A549 (cell line): ENCODE measurements around a stretch of chr10.

GRCh38 chr10:109982023-109982591 lies 25.7 kb upstream of the ADD3 start:
- PRO-cap, result no peak
CAGE:
- cytosol, long polyA plus RNA, result no peak
- long polyA plus RNA, result no peak
- nucleus, long polyA plus RNA, result no peak

DNA sequence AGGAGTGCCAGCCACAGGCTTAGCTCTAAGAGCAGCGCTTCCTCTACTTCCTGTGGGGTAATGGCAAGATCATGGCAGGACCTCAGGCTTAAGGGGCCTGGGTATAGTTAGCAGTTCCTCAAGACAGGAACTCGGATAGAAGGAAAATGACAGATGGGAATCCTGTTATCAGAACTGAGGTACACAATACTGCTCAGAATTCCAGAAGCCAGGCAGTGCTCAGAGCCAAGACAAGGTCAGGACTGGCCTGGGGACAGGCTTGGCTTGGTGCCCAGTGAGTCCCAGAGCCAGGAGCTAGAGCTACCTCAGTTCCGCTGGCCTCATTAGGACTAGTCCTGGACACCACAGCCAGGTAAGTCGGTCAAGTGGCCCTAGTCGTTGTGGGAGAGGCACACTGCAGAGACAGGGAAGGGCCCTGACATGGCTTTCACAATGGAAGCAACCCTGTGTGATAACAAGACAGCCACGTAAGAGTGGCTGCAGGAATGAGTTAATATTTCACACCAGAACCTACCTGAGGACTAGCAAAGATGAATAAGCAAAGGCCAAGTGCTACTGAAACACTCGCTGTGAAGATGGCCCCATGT lies 65.2 kb upstream of the MXI1 start:
- PRO-cap, result no peak
CAGE:
- cytosol, long polyA plus RNA, result no peak
- long polyA plus RNA, result no peak
- nucleus, long polyA plus RNA, result no peak

- PRO-cap, result no peak
CAGE:
- cytosol, long polyA plus RNA, result no peak
- long polyA plus RNA, result no peak
- nucleus, long polyA plus RNA, result no peak
Observed at GRCh38 chr10:110156851-110157372, 50.5 kb upstream of the MXI1 start.

- PRO-cap, result bidirectional peak, plus-strand start at chr10:110210929, minus-strand start at chr10:110210894
CAGE:
- cytosol, long polyA plus RNA, result no peak
- long polyA plus RNA, result no peak
- nucleus, long polyA plus RNA, result no peak
Observed at GRCh38 chr10:110210516-110211089, 3.2 kb downstream of the MXI1 start.

- PRO-cap, result no peak
CAGE:
- cytosol, long polyA plus RNA, result no peak
- long polyA plus RNA, result no peak
- nucleus, long polyA plus RNA, result no peak
Observed at GRCh38 chr10:110226785-110226919, 19.2 kb downstream of the MXI1 start.

- PRO-cap, result no peak
CAGE:
- cytosol, long polyA plus RNA, result no peak
- long polyA plus RNA, result no peak
- nucleus, long polyA plus RNA, result no peak
Observed at GRCh38 chr10:110227973-110228694, 20.7 kb downstream of the MXI1 start.

DNA sequence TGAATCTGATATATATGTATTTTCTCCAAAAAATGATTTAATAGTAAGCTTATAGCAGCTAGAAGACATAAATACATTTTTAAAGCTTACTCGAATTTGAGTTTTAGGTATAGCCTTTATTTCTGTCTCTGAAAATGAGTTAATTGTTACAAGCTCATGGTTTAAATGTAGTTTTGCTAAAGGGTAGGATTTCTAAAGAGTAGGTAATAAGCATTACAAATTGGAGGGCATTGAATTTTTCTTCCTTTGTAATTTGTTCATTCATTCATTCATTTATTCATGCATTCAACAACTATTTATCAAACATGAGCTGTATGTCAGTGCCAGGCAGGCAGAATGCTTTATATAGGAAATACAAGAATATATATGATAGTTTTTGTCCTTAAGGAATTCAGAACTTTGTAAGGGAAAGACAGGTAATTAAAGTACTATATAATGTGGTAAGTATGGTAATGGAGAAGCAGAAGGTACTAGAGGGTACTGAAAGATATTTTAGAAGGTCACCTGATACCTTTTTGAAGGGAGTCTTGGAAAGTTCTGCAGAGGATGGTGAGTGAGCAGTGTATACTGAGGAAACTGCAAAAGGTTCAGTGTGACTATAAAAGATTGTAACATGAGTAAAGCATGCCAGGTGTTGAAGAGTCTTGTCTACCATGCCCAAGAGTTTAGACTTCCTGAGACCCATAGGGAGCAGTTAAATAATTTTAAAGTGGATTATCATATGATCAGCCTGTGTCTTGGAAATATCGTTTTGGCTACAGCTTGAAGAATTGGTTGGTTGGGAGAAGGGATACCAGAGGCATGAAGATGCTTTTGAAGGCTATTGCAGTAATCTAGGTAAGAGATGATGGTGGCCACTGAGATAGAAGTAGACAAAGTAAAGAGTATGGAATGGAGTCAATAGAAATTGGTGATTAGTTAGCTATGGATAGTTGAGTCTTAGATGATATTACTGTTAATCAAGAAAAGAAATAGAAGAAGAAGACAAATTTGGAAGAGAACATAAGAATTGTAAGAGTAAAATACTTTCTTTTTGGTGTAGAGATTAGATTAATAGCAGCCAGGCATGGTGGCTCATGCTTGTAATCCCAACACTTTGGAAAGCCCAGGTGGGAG lies 37.9 kb downstream of the MXI1 start:
- PRO-cap, result no peak
CAGE:
- cytosol, long polyA plus RNA, result no peak
- long polyA plus RNA, result no peak
- nucleus, long polyA plus RNA, result no peak

GRCh38 chr10:110269345-110270135 lies 35.2 kb downstream of the SMNDC1 start:
- PRO-cap, result no peak
CAGE:
- cytosol, long polyA plus RNA, result no peak
- long polyA plus RNA, result no peak
- nucleus, long polyA plus RNA, result no peak

GRCh38 chr10:110392655-110393469 lies 88.1 kb upstream of the SMNDC1 start:
- PRO-cap, result no peak
CAGE:
- cytosol, long polyA plus RNA, result no peak
- long polyA plus RNA, result no peak
- nucleus, long polyA plus RNA, result no peak

- PRO-cap, result no peak
CAGE:
- cytosol, long polyA plus RNA, result no peak
- long polyA plus RNA, result no peak
- nucleus, long polyA plus RNA, result no peak
Observed at GRCh38 chr10:110410273-110410894, 87.3 kb upstream of the DUSP5 start.

GRCh38 chr10:110415327-110416274 lies 82.1 kb upstream of the DUSP5 start:
- PRO-cap, result no peak
CAGE:
- cytosol, long polyA plus RNA, result no peak
- long polyA plus RNA, result no peak
- nucleus, long polyA plus RNA, result no peak

- PRO-cap, result no peak
CAGE:
- cytosol, long polyA plus RNA, result no peak
- long polyA plus RNA, result no peak
- nucleus, long polyA plus RNA, result no peak
Observed at GRCh38 chr10:110417105-110417853, 80.4 kb upstream of the DUSP5 start.

DNA sequence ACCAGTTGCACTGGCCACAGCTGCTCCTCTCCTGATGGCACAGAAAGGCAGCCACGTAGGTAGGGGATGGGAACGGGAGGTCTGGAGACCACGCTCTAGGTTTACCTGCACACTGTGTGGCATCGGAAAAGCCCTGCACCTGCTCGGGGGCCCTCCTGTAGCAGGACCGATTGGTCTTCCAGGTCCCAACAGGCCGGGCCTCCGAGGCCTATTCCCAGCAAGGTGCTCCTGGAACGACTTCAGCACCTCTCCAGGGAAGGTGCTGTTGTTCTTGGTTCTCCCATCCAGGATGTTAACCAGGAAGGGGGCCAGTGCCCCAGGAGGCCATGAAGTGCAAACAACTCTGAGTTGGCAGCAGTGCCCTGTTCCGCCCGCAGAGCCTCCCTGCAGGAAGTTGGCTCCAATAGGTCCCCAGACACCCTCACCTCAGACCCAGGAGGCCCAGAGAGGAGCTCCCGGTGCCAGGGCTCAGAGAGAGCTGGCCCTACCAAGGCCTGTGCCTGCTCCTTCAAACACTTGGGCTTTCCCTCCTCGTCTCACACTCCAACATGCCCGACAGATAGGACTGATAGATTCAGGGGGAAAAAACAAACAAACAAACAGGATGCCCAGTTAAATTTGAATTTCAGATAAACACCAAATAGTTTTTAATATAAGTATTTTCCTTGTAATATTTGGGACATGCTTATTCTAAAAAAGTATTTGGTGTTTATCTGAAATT lies 63.9 kb upstream of the DUSP5 start:
- PRO-cap, result no peak
CAGE:
- cytosol, long polyA plus RNA, result no peak
- long polyA plus RNA, result no peak
- nucleus, long polyA plus RNA, result no peak

GRCh38 chr10:110495820-110496631 lies 1.7 kb upstream of the DUSP5 start:
- PRO-cap, result no peak
CAGE:
- cytosol, long polyA plus RNA, result no peak
- long polyA plus RNA, result no peak
- nucleus, long polyA plus RNA, result no peak

DNA sequence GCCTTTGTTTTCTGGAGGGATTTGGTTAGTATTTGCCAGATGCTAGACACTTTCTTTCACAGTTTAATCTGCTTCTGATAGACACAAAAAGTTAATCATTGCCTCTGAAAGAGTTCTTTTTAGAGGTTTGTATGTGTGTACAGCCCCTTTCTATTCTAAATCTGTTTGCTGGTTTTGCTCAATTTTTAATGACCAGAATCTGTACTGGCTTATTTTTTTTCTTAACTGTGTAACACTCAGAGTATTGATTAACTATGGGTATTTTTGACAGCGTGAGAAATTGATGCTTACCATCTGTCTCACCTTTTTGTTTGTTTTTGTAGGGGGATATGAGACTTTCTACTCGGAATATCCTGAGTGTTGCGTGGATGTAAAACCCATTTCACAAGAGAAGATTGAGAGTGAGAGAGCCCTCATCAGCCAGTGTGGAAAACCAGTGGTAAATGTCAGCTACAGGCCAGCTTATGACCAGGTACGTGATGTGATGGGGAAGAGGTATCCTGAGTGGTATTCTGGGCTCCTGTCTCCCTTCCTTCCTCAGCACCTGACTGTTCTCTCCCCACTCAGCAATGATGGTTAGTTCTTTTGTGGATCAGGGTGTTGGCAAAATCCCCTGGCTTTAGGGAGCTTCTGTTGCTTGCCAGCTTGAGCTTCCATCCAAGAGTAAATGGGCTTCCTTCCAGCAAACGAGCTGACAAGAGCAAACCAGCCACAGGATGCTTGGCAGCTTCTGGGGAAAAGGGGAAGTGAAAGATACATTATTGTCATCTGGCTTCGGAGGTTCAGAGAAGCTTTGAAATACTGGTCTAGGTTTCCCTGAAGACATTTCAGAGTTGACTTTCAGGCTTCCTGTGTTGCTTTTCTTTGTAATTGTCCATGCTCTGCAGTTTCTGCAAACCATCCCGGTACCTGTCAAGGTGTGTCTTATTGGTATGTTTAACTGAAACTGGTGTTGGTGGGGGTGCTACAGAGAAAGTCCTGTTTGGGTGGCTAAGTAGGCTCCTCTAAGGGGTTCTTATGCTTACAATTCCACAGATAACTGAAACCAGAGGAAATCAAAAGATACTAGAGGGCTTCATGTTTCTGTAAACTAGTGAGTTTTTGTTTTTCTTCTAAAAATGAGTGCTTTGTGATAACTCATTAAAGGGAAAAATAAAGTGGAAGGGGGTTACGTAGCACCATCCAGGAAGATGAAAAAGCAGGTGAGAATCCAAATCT lies 5.1 kb downstream of the DUSP5 start:
- PRO-cap, result no peak
CAGE:
- cytosol, long polyA plus RNA, result no peak
- long polyA plus RNA, result no peak
- nucleus, long polyA plus RNA, result no peak

DNA sequence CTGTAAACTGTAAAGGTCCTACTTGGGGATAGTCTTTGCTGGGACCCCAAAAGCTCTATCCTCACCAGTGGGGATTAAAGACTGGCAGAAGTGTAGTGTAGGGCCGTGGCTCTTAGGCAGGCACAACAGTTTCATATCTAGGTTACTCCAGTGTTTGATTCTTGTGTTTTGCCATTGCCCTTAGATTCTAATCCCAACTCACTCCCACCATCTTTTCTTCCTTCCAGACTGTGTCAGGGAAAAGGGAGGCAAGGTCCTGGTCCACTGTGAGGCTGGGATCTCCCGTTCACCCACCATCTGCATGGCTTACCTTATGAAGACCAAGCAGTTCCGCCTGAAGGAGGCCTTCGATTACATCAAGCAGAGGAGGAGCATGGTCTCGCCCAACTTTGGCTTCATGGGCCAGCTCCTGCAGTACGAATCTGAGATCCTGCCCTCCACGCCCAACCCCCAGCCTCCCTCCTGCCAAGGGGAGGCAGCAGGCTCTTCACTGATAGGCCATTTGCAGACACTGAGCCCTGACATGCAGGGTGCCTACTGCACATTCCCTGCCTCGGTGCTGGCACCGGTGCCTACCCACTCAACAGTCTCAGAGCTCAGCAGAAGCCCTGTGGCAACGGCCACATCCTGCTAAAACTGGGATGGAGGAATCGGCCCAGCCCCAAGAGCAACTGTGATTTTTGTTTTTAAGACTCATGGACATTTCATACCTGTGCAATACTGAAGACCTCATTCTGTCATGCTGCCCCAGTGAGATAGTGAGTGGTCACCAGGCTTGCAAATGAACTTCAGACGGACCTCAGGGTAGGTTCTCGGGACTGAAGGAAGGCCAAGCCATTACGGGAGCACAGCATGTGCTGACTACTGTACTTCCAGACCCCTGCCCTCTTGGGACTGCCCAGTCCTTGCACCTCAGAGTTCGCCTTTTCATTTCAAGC lies 12.4 kb downstream of the DUSP5 start:
- PRO-cap, result no peak
CAGE:
- cytosol, long polyA plus RNA, result no peak
- long polyA plus RNA, result no peak
- nucleus, long polyA plus RNA, result no peak

DNA sequence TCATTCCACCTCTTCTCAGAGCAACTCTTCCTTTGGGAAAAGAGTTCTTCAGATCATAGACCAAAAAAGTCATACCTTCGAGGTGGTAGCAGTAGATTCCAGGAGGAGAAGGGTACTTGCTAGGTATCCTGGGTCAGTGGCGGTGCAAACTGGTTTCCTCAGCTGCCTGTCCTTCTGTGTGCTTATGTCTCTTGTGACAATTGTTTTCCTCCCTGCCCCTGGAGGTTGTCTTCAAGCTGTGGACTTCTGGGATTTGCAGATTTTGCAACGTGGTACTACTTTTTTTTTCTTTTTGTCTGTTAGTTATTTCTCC lies 13.4 kb downstream of the DUSP5 start:
- PRO-cap, result no peak
CAGE:
- cytosol, long polyA plus RNA, result no peak
- long polyA plus RNA, result no peak
- nucleus, long polyA plus RNA, result no peak

GRCh38 chr10:110582372-110582825 lies 14.9 kb downstream of the SMC3 start:
- PRO-cap, result no peak
CAGE:
- cytosol, long polyA plus RNA, result no peak
- long polyA plus RNA, result start-site peak on the plus strand at chr10:110582575-110582622, 109 and 48 reads in 2 replicates
- nucleus, long polyA plus RNA, result start-site peak on the plus strand at chr10:110582568-110582589, 22 and 62 reads in 2 replicates

GRCh38 chr10:110641301-110641683 lies 2.8 kb upstream of the RBM20 start:
- PRO-cap, result no peak
CAGE:
- cytosol, long polyA plus RNA, result no peak
- long polyA plus RNA, result no peak
- nucleus, long polyA plus RNA, result no peak

- PRO-cap, result no peak
CAGE:
- cytosol, long polyA plus RNA, result no peak
- long polyA plus RNA, result no peak
- nucleus, long polyA plus RNA, result no peak
Observed at GRCh38 chr10:110685028-110685817, 41.1 kb downstream of the RBM20 start.